ENCODE measurements around a stretch of chr7.

GRCh38 chr7:826535-826951 lies 5.7 kb upstream of the SUN1 start:
- RAMPAGE, long total RNA, result no peak
- RRBS, result no CpG with 5 or more reads among the region's 14 CpGs

DNA sequence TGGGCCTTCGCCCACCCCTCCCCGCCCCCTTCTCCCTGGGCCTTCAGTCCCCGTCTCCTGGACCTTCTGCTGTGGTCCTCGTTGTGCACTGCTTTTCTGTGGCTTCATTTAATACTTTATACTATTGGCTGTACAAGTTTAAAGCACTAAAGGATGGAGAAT lies 9.7 kb upstream of the GET4 start:
- RAMPAGE, long total RNA, result no peak
- RRBS, result no CpG with 5 or more reads among the region's 4 CpGs

- RAMPAGE, long total RNA, result no peak
- RRBS, result no CpG with 5 or more reads among the region's 18 CpGs
These were observed 5.0 kb downstream of the GET4 start for GRCh38 chr7:881122-881930.

DNA sequence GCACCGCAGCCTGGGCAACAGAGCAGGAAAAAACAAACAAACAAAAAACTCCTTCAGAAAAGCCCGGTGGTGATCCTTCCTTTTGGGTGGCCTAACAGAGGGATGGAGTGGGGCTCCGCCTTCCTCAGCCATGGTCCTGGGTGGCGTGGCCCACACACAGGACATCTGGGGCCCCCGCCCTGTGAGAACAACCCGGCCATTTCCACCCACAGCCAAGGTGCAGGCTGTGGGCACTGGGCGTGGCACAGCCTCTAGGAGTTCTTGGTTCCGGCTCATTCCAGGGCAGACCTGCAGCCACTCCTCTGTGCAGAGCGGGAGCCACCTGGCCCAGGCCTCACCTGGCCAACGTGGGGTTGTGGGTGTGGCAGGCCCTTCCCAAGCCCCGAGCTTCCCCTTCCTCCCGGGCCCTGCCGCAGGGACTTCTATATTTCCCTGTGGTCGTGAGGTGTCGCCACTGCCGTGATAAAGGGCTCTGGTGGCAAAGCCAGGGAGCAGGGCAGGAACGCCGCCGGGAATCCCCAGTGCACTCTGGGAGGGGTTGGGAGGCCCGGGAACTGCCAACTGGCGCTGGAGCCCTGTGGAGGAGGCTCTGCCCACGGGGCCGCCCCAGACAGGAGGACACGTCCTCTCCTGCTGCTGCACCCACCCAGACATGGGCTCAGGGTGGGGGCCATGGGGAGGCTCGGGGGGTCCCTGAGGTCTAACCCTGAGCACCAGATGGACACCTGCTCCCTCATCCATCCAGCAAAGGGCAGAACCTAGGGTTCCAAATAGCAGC lies 37.7 kb downstream of the GET4 start:
- RAMPAGE, long total RNA, result no peak
- RRBS, result 81% methylated on average over 9 of the region's 25 CpGs

DNA sequence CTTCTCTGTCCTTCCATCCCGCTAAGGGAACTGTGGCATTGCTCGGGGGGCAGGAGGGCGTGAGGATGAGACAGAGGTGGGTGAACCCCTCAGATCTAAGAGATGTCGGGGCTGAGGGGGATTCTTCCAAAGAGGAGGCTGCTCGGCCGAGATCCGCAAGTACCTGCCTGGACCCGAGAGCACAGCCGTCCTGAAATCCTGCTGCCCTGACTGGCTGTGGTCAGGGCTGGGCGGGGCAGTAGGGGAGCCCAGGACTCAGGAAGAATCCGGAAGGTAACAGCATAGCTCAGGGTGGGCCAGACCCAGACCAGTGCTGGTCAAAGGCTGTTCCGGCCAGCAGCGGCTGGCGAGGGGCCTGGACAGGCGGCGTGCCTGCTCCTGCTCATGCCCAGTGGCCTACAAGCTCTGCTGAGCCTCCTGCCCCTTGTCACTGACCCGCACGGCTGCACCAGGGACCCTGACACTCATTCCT lies 2.9 kb upstream of the ADAP1 start:
- RAMPAGE, long total RNA, result no peak
- RRBS, result 56% methylated on average over 2 of the region's 18 CpGs

- RAMPAGE, long total RNA, result no peak
- RRBS, result 94% methylated on average over 6 of the region's 40 CpGs
These were observed 7.9 kb downstream of the COX19 start for GRCh38 chr7:967265-967934.

DNA sequence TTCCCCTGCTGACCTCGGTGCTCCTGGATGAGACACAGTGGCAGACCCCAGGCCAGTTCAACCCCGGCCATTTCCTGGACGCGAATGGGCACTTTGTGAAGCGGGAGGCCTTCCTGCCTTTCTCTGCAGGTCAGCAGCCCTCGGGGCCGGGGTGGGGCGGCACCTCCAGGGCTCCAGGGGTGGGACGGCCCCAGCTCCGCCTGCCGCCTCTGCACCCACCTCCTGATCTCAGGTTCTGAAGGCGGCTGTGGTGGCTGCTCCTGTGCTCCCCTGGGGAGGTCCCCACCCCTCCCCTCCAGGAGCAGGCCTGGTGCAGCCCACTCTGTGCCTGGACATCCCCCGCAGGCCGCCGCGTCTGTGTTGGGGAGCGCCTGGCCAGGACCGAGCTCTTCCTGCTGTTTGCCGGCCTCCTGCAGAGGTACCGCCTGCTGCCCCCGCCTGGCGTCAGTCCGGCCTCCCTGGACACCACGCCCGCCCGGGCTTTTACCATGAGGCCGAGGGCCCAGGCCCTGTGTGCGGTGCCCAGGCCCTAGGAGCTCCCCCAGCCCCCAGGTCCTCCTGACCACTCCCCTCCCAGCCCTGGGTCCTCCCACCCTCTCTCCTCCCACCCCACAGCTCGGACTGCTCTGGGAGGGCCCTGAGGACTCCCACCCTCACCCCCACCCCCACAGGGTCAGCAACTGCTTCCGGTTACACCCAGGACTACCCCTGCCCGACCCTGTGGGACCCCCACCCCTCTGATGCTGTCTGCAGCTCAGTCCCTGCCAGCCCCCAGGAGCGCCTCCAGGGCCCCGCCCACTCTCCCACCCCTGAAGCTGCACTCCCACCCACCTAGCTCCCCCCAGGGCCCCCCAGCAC lies 5.5 kb downstream of the CYP2W1 start:
- RAMPAGE, long total RNA, result no peak
- RRBS, result 13% methylated on average over 10 of the region's 33 CpGs

- RAMPAGE, long total RNA, result no peak
- RRBS, result 83% methylated on average over 2 of the region's 19 CpGs
These were observed 20.1 kb upstream of the GPR146 start for GRCh38 chr7:1024071-1024765.

GRCh38 chr7:1046761-1047367 lies 2.5 kb downstream of the GPR146 start:
- RAMPAGE, long total RNA, result no peak
- RRBS, result no CpG with 5 or more reads among the region's 11 CpGs

DNA sequence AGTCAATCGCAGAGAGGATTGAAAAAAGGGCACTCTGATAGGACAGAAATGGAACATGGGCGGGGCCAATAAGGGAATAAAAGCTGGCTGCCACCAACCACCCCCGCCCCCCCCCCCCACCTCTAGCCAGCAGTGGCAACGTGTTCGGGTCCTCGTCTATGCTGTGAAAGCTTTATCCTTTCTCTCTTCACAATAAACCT lies 11.7 kb upstream of the ZFAND2A start:
- RAMPAGE, long total RNA, result no peak
- RRBS, result no CpG with 5 or more reads among the region's 6 CpGs

GRCh38 chr7:1224093-1224815 lies 8.4 kb upstream of the UNCX start:
- RAMPAGE, long total RNA, result no peak
- RRBS, result 4% methylated on average over 30 of the region's 71 CpGs

- RAMPAGE, long total RNA, result no peak
- RRBS, result 94% methylated on average over 6 of the region's 67 CpGs
These were observed 14.3 kb downstream of the MICALL2 start for GRCh38 chr7:1444517-1445724.

- RAMPAGE, long total RNA, result no peak
- RRBS, result 89% methylated on average over 4 of the region's 21 CpGs
These were observed 12.7 kb downstream of the MICALL2 start for GRCh38 chr7:1446503-1447007.

DNA sequence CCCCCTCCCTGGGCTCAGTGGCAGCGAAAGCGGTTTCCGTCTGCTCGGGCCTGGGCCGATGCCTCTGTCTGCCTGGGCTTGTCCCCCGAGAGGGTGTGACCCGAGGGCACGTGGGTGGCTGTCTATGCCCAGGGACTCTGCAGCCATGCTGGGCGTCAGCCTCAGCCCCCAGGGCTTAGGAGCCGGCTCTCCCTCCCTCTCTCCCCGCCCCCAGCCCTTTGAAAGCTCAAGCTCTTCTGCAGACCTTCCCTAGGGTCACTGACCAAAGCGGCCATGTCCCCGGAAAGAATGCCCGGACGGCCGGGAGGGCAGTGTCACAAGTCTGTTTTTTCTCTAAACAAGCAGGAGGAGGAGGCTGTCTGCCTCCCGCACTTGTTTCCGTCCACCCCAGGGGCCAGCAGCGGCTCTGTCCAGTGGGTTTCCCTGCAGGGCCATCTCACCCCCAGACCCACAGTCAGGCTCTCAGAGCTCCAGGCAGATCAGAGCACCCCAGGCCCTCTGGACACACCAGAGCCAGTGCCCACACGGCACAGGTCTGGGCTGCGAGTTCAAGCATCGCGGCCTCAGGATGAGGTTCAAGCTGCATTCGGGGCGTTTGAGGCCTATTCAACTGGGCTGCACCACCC lies 6.9 kb downstream of the MICALL2 start:
- RAMPAGE, long total RNA, result no peak
- RRBS, result 17% methylated on average over 2 of the region's 25 CpGs

GRCh38 chr7:1487247-1487759 lies 16.9 kb downstream of the INTS1 start:
- RAMPAGE, long total RNA, result no peak
- RRBS, result 96% methylated on average over 1 of the region's 29 CpGs

GRCh38 chr7:1516406-1517177 lies 12.4 kb upstream of the INTS1 start:
- RAMPAGE, long total RNA, result no peak
- RRBS, result 51% methylated on average over 4 of the region's 23 CpGs

- RAMPAGE, long total RNA, result no peak
- RRBS, result 81% methylated on average over 14 of the region's 24 CpGs
These were observed 3.3 kb downstream of the MAFK start for GRCh38 chr7:1533651-1534310.

GRCh38 chr7:1537867-1538978 lies 7.7 kb downstream of the MAFK start:
- RAMPAGE, long total RNA, result no peak
- RRBS, result 83% methylated on average over 6 of the region's 65 CpGs

DNA sequence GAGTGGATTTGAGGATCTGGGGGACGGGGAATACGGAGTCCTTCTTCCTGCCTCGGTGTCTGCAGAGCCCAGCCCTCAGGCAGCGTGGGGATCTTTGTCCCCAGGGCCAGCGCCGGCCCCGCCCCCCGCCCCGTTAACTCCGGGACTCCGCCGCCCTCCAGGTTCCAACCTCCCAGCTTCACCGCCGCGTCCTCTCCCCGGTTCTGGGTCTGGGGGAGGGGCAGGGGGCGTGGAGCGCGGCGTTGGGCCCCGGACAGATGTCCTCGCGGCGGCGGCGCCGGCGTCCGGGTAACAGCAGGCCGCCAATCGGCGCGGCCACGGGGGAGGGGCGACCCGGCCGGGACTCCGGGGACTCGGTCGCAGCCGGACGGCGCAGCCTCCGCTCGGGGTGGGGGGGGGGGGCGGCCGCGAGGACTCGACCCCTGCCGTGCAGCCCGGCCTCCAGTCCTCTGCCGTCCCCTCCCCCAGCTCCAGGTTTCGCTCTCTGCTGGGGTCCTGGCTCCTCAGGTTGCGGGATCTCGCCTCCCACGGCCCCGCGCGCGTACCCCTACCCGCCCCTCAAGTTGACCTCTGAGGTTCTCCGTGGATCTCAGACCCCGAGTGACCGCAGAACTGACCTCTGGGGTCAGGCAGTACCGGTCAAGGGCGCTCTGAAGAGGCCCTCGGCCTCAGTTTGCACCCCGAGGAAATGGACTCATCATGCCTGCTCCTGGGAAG lies 2.3 kb upstream of the ELFN1 start:
- RAMPAGE, long total RNA, result no peak
- RRBS, result 2% methylated on average over 34 of the region's 68 CpGs

- RAMPAGE, long total RNA, result no peak
- RRBS, result 34% methylated on average over 8 of the region's 26 CpGs
These were observed 172.2 kb downstream of the ELFN1 start for GRCh38 chr7:1842176-1842783.